HT1080 (cell line): Measurements from ENCODE around the genes CCT8L2, XKR3 and BID.

GRCh38 chr22:10961403-10961816 is 4566.6 kb upstream of the OR11H1 start:
RAMPAGE:
- cytosol, long total RNA: start-site peak on the minus strand at chr22:10961483-10961555, 776 and 895 reads in 2 replicates
- long total RNA: start-site peak on the minus strand at chr22:10961485-10961554, 163 reads
- nucleus, long total RNA: no peak

GRCh38 chr22:15690109-15690488 is 273 bp downstream of the POTEH start:
RAMPAGE:
- cytosol, long total RNA: no peak
- long total RNA: no peak
- nucleus, long total RNA: no peak

DNA sequence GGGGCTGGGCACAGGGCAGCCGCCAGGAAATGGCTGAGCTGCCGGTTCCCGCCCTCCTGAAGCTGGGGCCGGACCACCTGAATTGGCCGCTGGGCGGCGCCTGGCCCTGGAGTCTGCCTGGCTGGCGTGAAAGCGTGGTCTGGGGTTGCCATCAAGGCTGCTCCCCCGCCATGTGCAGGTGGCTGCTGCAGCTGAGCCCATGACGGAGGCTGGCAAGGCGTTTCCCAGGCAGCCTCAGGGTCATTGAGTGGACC is 85.8 kb downstream of the POTEH start:
RAMPAGE:
- cytosol, long total RNA: no peak
- long total RNA: no peak
- nucleus, long total RNA: no peak

DNA sequence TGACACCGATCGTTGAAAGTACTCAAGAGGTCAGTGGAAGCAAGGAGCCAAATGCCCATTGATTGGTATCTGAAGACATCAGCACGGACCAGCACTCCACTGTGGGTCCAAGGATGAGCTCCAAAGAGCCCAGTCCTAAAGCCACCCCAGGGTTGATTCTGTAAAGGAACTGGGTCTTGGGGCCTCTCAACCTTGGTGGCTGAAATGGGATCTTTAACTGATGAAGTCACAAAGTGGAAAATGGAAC is at the start of gene CCT8L2:
Gene CCT8L2, minus strand, starts transcription at position 191 of the 247 bp plus-strand sequence.
RAMPAGE:
- cytosol, long total RNA: no peak
- long total RNA: no peak
- nucleus, long total RNA: no peak

DNA sequence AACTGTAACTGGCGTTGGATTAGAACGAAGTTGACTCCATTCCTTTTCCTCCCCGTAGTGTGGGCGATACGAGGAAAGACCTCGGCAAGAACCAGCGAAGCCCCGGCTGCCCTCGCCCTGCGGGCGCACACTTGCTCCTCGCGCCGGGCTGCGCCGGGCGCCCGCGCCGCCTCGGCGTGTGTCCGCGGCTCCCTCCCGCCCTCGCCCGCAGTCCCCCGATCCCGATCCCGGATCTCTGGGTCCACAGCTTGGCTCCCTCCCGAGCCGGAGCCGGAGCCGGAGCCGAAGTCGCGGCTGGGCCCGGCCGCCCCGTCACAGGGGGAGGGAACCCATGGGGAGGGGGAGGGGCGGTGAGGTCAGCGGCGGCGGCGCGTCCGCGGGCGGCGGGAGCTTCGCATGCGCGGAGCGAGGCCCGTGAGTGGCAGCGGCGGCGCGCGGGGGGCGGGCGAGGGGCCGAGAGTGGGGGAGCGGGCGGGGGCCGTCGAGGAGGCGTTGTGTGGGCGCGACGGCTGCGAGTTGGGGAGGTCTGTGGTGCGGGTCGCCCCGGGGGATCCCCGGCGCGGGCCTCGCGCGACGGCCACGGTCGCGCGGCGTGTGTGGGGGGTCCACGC is 8.5 kb upstream of the CCT8L2 start:
RAMPAGE:
- cytosol, long total RNA: no peak
- long total RNA: no peak
- nucleus, long total RNA: no peak

RAMPAGE:
- cytosol, long total RNA: no peak
- long total RNA: no peak
- nucleus, long total RNA: no peak
Observed at GRCh38 chr22:16824702-16825608, at the start of gene XKR3. Gene XKR3, minus strand, starts transcription at chr22:16825411.

GRCh38 chr22:17007707-17008145 is 296 bp downstream of the GAB4 start:
RAMPAGE:
- cytosol, long total RNA: no peak
- long total RNA: no peak
- nucleus, long total RNA: no peak

RAMPAGE:
- cytosol, long total RNA: no peak
- long total RNA: no peak
- nucleus, long total RNA: no peak
Observed at GRCh38 chr22:17035120-17035835, 27.3 kb upstream of the GAB4 start.

DNA sequence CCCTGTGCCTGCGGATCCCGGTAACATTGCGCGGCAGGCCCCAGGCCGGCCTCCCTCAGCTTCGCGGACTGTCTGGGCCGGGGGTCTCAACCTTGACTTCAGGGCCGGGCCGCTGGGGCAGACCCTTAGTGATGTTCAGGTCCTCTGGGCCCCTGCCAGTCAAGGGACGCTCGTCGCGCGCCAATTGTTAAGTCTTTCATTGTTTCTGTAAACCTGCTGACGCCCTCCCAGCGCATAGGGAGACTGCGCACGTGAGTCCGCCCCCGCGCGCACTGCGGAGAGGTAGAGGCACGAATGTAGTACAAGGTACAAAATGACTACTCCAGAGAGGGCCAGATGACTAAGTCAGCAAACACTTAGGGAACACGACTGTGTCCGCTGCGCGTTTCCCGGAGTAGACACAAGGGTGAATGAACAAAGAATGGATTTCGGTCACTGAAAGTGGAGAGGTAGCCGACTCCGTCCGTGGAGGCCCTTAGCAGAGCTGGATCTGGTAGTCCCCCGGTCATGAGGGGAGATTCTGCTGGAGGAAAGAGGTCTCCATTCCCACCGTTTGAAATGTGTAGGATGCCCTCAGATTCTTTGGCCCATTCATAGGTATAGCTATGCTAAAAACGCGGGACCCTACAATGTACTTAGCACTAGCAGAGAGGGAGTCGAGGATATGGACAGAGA is 592 bp upstream of the HDHD5 start:
RAMPAGE:
- cytosol, long total RNA: no peak
- long total RNA: no peak
- nucleus, long total RNA: no peak

DNA sequence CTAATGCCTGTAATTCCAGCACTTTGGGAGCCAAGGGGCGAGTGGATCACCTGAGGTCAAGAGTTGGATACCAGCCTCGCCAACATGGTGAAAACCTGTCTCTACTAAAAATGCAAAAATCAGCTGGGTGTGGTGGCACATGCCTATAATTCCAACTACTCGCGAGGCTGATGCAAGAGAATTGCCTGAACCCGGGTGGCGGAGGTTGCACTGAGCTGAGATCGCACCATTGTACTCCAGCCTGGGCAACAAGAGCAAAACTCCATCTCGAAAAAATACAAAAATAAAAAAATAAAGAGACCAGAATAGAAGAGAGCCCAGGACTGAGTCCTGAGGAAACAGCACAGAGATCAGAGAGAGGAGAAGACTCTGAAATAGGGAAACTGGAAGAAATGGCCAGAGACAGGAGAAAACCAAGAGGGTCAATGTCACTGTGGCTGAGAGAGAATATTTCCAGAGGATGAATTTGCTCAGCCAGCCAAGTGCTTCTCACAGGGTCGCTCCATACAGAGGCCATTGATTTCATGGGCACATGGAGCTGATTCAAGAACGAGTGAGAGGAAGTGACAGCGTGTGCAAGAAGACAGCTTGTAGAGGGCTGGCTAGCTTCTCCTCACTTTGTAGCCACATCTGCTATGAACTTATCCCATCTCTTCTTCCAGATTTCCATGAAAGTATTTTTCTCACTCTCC is 21.9 kb upstream of the HDHD5 start:
RAMPAGE:
- cytosol, long total RNA: no peak
- long total RNA: no peak
- nucleus, long total RNA: no peak

GRCh38 chr22:17198421-17199078 is 20.7 kb downstream of the ADA2 start:
RAMPAGE:
- cytosol, long total RNA: no peak
- long total RNA: no peak
- nucleus, long total RNA: no peak

GRCh38 chr22:17216839-17217038 is 2.5 kb downstream of the ADA2 start:
RAMPAGE:
- cytosol, long total RNA: no peak
- long total RNA: no peak
- nucleus, long total RNA: no peak

GRCh38 chr22:17257476-17258520 is 38.6 kb upstream of the ADA2 start:
RAMPAGE:
- cytosol, long total RNA: no peak
- long total RNA: no peak
- nucleus, long total RNA: no peak

DNA sequence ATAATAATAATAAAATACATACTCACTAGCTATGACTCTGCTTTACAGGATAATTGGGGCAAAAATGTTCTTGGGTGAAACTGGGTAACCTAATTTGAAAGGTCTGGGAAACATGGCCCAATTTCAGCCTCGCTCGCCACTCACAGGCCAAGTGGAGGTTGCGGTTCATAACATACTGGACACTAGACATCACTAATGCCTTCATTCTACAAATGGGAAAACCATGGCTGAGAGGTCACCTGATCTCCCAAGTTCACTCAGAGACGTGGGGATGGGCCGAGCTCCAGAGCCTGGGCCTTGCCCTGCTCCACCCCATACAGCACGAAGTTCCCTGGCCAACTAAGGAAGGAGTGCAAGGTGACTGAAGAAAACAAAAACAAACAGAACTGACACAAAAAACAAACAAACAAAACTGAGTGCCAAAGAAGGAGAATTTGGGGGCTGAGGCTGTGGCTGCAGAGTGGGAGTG is 46.4 kb upstream of the ADA2 start:
RAMPAGE:
- cytosol, long total RNA: no peak
- long total RNA: no peak
- nucleus, long total RNA: no peak

DNA sequence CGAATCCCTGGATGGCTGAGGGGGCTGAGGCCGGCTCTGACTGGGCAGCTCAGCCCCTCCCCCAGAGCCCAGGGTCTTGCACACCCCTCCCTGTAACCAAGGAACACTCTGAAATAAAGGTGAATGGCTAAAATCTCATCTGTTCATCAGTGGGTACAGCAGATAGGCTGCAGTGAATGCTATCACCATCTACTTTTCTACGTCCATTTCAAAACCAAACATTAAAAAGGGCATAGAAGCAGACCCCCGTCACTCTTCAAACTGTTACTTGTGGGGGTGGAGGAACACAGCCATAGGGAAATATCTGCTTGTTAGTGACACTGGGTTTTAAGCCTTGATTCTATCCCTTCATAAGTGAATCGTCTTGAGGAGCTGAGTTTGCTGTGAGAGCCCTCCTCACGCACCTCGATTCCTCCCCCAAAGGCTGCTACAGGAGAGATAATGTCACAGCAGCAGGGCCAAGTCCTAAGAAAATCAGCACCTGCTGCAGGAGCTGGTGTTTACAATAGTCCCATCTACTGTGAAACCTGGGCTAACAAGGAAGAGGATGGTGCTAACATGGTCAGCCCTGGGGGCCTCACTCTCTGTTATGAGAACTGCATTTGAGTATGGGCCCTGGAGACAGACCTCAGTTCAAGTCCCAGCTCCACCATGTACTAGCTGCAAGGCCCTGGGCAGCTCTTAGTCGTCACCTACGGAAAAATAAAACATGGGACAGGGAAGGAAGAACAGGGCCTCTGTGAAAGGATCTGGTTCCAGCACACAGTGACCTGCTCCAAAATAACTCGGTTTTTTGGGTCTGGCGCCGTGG is 27.7 kb downstream of the SLC25A18 start:
RAMPAGE:
- cytosol, long total RNA: no peak
- long total RNA: no peak
- nucleus, long total RNA: no peak

DNA sequence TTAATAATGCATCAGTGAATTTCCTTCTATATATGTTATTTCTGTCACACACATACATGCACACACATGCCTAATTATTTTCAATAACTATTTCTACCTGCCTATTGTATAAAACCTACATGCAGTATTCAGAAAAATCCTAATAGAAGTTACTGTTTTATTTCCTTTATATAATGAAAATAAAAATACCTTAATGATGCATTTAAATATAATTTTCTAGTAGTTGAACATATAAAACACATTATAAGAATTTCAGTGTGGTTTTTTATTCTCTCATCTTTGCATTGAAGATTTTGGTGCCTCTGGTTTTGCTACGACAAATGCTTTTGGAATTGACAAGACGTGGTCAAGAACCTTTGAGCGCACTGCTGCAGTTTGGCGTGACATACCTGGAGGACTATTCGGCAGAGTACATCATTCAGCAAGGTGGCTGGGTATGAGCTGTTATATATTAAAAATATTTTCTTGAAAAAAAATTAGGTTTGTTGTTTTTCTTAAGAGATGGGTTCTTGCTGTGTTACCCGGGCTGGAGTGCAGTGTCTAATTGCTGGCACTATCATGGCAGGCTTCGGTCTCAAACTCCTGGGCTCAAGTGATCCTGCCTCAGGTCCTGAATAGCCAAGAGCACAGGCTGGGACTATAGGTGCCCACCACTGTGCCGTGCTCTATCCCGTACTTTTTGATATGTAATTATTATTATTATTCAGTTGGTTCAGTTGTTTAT is 63.6 kb downstream of the BCL2L13 start:
RAMPAGE:
- cytosol, long total RNA: no peak
- long total RNA: no peak
- nucleus, long total RNA: no peak

DNA sequence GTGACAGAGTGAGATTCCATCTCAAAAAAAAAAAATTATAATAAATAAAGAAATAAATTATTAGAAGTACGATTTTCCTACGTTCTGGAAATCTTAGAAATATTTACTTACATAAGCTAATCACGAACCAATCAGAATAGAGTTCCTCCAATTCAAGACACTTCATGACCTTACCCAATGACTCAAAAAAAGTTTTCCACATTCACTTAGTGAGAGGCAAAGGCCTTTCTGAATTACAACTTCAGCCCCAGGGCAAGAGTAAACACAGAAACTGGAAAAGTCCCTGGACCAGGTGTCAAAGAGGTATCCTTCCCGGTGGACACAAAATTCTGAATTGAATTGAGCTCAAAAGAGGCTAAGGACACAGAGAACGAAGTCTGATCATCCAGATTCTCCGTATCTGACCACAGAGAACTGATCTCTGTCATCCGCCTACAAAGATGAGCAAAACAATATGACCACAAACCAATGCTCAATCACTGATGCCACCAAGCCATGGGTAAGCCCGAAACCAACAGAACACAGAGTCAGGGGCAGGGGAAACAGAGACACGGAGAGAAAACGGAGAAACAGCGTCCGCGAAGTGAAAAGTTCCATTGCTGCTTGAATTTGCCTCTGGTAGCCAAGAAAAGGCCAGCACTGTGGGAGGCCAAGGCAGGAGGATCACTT is 6.9 kb downstream of the BID start:
RAMPAGE:
- cytosol, long total RNA: no peak
- long total RNA: no peak
- nucleus, long total RNA: no peak

GRCh38 chr22:17773621-17774195 is 561 bp downstream of the BID start:
RAMPAGE:
- cytosol, long total RNA: no peak
- long total RNA: no peak
- nucleus, long total RNA: no peak

DNA sequence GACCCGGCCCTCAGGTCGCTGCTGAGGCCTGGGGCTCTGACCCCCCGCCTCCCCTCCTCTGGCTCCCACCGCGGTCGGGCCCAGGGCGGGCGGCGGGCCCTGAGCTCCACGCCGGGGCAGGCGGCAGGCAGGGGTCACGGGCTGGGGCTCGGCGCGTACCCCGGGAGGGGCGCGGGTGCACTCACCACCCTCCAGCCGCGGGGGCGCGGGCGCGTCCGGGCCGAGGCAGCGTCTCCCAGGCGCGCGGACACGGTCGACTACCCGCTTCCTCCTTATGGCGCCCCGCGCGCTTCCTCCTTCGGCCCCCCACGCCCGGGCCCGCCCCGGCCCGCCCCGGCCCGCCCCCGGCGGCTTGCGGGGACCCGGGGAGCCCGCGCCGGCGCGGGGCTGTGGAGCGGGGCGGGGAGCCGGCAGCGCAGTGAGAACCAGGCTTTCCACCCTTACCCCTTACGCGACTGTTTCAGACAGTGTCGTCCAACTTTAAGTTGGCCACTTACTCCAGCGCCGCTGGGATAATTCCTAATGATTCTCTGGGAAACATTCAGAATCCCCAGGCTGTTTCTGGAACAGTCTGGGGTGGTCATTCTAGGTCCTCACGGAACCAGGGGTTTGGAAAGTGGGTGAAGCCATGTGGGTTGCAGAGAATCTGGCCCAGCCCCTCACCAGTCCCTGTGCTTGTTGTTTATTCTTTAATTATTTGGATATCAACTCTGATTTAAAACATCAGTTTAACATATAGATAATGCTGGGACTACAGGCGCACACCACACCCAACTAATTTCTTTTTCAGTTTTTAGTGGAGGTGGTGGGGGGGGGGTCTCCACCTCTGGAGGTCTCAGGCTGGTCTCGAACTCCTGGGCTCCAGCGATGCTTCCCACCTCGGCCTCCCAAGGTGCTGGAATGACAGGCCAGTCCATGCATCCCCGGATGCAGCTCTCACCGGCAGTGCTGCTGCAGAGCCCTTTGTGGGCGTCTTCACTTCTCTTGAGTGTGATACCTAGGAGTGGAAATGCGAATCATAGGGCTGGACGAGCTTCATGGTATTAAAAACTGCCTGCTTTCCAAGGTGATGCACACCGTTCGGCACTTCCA is at the start of gene BID:
Gene BID, minus strand, starts transcription at position 274 of the 1,092 bp plus-strand sequence.
RAMPAGE:
- cytosol, long total RNA: start-site peak on the minus strand centred at position 278 of the sequence, 96 bp wide, 1,186 and 1,238 reads in 2 replicates
- long total RNA: start-site peak on the minus strand centred at position 273 of the sequence, 56 bp wide, 812 reads
- nucleus, long total RNA: start-site peak on the minus strand centred at position 271 of the sequence, 60 bp wide, 193 and 83 reads in 2 replicates

DNA sequence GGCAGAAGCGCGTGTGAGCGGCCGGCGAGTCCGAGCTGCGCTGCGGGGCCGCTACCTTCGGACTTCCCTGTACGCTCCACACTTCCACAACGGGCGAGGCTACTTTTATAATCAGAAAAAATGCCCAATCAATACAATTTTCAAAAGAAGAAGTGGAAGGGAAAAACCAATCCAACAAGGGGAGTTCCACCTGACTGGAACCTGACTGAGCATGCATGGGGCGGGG is 21.3 kb upstream of the BID start:
RAMPAGE:
- cytosol, long total RNA: no peak
- long total RNA: no peak
- nucleus, long total RNA: no peak